Mesenchymal stem cell of the bone marrow (primary cell): ENCODE results near the genes SMIM6, GALK1, UNK, CDK3 and ZACN.

DNA sequence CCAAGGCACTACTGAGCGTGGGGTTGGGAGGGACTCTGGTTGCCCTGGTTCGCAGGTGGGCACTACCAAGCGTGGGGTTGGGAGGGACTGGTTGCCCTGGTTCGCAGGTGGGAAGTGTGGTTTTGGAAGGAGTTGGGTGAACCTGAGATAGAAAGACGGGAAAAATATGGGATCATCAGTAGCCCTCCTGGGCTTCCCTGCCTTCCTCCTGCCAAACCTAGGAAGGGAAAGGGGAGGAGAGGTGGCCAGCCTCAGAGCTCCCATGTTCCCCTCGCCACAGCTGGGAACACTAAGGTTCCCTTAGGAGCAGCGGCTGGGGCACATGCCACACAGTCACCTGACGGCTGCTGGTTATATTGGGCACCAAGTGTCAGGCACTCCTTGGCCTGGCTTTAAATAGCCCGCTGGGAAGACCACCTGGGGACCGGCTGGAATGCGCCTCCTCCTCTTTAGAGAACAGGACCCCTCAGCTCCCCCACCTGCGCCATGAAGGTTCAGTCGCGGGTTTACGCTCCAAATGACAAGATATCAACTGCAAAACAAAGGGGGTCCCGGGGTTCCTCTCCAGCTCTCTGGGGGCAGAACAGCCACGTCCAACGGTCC lies 3.1 kb downstream of the SMIM5 start:
- CAGE, long polyA plus RNA = no peak

DNA sequence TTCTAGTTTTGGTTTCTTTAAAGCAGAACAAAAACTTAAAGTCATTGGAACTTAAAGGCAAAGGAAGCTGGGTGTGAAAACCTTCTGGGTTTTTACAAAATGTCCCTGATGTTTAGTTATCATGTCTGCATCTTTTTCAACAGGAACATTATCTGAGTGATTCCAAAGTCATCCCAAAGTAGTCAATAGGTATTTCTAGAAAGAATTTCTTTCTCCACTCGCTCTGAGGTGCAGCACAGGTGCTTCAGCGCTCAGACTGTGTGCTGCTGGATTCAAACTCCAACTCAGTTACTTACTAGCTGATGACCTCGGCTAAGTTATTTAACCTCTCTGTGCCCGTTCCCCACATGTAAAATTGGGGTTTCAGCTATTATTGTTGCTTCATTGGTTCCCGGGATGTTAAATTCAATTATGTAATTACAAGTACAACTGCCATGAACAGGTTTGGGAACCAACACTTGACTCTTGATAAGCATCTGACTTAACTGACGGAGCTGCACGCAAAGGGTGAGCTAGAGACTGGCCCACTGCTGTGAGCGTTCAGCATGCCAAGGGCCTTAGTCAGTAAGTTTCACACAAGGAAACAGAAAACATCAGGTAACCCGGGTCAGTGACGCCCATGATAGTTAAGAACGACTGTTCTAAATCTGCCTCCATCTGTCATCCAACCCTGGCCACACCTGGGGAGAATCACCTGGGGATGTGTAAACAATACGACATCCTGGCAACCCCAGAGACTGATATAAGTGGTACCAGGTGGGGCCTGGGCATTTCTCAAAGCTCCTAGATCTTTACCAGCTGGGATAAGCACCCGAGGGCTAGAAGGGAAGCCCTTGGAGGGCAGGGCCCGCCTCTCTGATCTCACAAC lies 721 bp upstream of the SMIM6 start:
- CAGE, long polyA plus RNA = no peak

- CAGE, long polyA plus RNA = no peak
Observed at GRCh38 chr17:75646037-75646875, at the start of gene SMIM6. Gene SMIM6, plus strand, starts transcription at chr17:75646251.

GRCh38 chr17:75708087-75708722 lies 13.1 kb upstream of the ITGB4 start:
- CAGE, long polyA plus RNA = no peak

DNA sequence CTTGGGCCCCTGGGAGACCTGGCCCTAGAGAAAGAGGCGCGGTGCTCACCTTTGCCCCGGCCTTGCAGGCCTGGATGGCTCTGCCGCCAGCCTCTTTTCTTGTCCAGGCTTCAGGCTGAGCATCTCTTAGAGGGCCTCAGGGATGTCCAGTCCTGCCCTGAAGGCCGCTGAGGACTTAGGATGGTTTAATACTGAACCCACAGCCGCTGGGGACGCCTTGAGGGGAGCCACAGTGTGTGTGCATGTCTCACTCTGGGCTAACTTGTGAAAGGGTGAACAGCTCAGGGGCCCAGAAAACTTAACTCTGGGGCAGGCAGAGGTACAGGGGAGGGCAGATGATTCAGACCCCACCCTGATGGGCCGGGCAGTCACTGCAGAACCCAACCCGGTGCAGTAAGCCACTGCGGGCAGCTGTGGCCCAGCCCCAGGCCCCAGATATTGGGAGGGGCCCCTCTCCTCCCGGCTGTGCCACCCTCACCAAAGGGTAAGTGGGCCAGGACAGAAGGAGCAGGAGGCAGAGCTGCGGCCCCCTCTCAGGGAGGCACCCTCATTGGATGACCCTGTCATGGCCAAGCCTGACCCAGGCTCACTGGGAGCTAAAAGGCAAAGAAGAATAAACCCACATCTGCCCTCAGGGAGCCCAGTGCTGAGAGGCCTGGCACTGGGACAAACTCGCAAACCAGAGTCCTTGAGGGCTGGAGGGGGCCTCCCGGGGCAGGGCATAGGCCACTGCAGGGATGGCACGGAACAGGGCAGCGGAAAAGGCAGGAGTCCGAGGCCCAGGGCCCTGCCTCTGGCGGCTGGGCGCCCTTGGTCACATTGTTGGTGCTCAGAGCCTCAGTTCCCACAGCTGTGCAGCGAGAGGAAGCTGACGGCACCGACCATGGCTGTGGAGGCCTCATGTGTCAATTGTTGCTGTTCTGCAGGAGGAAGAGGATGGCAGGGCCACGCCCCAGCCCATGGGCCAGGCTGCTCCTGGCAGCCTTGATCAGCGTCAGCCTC lies 2.8 kb downstream of the ITGB4 start:
- CAGE, long polyA plus RNA = no peak

GRCh38 chr17:75764574-75765621 lies at the start of gene GALK1:
Gene GALK1, minus strand, starts transcription at chr17:75765192.
- CAGE, long polyA plus RNA = no peak

GRCh38 chr17:75784488-75785359 lies at the start of gene UNK:
Gene UNK, plus strand, starts transcription at chr17:75784806.
- CAGE, long polyA plus RNA = no peak

DNA sequence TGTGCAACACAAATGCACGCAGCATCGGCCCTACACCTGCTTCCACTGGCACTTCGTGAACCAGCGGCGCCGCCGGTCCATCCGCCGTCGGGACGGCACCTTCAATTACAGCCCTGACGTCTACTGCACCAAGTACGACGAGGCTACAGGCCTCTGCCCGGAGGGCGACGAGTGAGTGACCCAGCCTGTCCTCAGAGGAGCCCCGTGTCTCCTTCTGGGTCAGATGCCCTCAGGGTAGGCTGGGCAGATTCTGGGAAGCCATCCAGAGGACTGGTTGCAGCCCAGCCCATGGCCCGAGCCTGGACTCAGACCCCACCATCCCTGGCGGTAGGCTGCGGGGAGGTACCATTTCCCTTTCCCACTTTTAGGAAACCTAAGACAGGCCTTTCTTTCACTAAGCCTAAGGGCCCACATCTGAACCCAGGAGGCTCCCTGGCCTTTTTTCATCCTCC lies 25.2 kb downstream of the UNK start:
- CAGE, long polyA plus RNA = no peak

DNA sequence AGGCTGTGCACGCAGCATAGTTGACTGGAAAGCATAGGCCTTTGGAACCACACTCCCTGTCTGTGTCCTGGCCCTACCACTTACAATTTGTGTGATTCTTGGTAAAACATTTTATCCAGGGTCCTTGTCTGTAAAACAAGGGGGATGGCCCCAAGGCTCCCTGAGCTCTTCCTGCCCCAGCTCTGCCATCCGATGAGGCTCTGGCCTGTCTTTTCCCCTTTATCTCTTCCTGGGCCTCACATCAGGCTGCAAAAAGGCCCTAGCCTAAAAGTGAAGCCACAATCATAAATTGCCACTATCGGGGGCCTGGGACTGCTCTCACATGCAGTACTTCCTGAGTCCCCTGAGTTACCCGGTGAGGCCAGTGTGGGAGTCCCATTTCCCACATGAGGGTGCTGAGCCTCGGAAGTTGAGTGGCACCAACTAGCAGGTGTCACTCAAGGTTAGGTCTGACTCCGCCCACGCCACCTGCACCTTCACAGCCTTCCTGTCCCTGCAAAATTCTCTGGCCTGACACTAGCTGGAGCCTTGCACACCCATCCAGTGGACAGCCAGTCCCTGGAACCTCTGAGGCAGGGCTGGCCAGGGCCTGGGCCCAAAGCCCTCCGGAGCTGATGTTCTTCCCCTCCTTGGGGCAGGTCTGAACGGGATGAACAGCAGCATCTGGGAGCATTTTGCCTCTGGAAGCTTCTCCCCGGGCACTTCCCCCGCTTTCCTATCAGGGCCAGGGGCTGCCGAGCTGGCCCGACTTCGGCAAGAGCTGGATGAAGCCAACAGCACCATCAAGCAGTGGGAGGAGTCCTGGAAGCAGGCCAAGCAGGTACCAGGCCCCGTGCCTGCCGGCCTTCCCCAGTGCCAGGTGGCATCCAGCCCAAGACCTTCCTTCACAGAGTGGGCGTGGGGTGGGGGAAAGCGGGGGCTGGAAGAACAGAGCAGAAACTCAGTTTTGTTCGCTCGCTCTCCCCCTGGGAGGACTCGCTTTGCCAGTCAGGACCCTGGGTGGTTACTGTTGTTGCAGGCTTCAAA lies 22.1 kb downstream of the UNC13D start:
- CAGE, long polyA plus RNA = no peak

GRCh38 chr17:75869069-75870377 lies 8.9 kb downstream of the TRIM47 start:
- CAGE, long polyA plus RNA = no peak

GRCh38 chr17:75894905-75896092 lies 1.5 kb downstream of the TRIM65 start:
- CAGE, long polyA plus RNA = no peak

- CAGE, long polyA plus RNA = no peak
Observed at GRCh38 chr17:75909464-75910518, 5.1 kb upstream of the MRPL38 start.

DNA sequence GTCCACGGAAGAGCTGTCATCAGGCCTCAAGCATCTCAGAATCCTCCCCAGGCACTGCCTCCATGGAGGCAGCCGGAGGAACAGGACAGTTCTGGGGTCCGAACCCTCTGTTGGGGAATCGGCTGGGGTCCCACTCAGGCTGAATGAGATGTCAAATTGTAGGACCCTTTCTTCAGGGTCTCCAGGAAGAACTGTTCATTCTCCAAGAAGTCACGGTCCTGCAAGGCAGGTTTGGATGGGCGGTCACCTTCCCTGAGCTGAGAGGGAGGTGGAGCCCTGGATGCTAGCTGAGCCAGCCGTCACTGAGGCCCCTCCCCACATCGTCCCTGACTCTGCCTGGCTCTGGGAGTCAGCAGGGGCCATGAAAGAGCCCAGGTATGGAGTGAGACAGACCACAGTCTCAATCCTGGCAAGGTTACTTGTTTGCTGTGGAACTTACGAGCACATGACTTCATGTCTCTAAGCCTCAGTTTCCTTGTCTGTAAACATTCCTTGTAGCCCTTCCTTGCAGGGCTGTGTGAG lies 6.0 kb upstream of the MRPL38 start:
- CAGE, long polyA plus RNA = no peak

DNA sequence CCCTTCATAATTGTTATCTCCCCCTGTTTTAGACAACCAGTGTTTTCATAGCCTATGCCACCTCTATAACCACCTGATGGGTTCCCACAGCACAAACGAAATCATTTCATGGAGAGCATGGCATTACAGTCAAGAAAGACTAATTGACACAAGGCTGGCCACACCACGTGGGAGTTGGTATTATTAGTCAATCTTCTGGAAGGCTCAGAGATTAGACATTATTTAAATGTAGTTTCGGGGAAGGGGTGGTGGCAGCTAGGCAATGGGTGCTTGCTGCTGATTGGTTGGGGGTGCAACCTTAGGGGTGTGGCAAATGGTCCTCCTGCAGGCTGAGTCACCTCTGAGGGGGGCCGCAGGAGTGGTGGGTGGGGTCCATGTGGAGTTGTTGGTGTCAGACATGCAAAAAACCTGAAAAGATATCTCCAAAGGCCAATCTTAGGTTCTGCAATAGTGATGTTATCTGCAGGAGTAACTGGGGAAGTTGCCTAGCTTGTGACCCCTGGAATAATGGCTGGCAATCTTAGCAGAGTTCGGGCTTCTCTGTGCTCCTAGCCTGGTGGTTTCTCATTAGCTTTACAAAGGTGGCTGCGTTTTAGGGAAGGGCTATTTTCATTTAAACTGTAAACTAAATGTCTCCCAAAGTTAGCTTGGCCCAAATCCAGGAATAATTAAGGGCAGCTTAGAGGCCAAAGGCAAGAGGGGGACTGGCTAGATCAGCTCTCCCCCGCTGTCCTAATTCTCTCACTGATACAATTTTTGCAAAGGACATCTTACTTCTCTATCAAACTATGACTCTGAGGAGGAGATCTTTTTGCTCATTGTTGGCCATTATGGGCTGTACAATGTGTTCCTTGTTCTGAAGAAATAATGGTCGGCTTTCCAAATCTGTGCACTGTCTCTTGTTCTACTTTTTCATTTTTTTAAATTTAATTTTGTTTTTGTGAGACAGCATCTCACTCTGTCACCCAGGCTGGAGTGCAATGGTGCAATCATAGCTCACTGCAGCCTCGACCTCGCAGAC lies 4.7 kb downstream of the TEN1 start:
- CAGE, long polyA plus RNA = no peak

DNA sequence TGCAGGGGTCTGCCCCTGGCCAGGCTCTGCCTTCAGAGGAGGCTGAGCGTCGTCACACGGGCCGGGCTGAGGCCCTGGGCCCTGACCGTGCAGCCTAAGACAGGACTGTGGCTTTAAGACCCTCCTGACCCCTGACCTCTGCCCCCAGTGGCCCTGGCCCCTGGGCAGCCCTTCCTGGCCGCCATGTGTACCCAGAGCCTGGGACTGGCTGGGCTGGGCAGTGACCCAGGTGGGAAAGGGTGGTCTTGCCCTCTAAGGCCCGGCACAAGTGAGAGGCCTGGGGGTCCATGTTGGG lies at the start of gene CDK3:
Gene CDK3, plus strand, starts transcription at position 117 of the 295 bp plus-strand sequence.
- CAGE, long polyA plus RNA = no peak

DNA sequence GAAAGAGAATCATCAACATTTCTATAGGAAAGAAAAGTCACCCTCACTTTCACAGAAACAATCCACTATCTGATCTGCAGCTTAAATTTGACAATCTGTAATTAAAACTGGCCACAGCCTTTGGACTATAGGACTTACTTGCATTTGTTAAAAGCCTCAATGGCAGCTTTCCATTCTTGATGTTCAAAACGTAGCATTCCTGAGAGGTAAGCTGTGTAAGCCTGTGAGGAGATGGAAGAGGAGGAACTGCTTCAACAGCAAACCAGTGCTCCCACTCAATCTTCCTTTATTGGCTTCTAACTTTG lies 11.0 kb downstream of the SRP68 start:
- CAGE, long polyA plus RNA = no peak

DNA sequence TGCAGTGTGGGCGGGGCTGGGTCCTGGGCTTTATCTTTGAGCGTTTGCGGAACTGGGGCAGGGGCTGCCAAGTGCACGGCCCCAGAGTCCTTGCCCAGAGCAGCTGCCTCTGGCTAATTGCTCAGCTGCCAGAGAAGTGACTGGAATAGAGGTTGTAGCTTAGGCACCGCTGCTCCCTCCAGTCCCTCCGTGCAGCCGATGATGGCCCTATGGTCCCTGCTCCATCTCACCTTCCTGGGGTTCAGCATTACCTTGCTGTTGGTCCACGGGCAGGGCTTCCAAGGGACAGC lies at the start of gene ZACN:
Gene ZACN, plus strand, starts transcription at position 116 of the 290 bp plus-strand sequence.
- CAGE, long polyA plus RNA = no peak

- CAGE, long polyA plus RNA = no peak
Observed at GRCh38 chr17:76079960-76081146, 1.4 kb downstream of the ZACN start.

DNA sequence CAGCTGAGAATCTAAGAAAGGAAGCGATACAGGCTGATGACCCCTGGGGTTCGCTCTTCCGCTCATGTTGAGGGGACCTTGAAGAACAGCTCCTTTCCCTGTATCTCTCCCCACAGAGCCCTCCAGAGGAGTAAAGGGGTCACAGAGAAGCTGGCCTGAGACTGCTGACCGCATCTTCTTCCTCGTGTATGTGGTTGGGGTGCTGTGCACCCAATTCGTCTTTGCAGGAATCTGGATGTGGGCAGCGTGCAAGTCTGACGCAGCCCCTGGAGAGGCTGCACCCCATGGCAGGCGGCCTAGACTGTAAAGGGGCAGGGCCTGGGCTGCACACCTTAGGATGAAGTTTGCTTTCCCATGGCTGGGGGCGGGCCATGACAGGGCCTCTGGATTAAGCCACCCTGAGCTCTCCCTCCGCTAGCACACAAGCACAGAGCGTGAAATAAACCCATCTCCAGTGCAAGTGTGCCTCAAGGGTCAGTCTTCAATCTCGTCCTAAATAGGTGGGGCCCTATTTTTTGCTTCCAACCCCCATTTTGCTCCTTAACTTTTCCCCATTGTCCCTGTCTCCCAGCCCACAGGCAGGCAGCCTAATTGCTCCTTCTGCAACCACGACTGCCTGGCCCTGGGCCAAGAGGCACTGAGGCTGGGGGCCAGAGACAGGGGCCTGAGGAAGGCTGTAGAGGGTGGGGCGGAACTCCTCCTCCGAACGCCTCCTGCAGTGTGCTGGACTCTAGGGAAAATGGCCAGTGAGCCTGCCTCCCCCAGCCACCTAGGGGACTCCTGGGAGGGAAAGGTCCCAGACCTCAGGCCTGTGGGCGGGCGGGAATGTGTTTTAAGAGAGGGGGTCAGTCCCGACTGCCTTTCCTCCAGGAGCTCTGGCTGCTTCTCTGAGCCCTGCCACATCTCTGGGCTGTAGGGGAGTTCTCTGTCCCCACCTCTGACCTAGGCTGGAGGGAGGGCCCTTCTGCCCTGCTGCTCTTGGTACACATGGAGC lies 3.7 kb downstream of the ZACN start:
- CAGE, long polyA plus RNA = no peak

DNA sequence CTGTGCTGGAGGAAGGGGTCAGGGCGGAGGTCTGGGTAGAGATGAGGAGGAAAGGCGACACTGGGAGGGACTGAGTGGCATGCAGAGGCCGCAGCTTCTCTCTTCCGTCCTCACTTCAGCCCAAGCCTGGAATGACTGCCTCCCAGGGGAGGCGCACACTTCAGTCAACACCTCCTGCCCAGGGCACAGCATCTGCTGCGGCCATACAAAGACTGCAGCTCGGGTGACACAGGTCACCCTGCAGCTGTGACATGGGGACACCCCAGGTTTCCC lies 15.3 kb upstream of the FOXJ1 start:
- CAGE, long polyA plus RNA = no peak